ENCODE results near the gene SFRP2.

- PRO-cap: no peak
These were observed 57.8 kb downstream of the TMEM131L start for GRCh38 chr4:153523895-153524483.

DNA sequence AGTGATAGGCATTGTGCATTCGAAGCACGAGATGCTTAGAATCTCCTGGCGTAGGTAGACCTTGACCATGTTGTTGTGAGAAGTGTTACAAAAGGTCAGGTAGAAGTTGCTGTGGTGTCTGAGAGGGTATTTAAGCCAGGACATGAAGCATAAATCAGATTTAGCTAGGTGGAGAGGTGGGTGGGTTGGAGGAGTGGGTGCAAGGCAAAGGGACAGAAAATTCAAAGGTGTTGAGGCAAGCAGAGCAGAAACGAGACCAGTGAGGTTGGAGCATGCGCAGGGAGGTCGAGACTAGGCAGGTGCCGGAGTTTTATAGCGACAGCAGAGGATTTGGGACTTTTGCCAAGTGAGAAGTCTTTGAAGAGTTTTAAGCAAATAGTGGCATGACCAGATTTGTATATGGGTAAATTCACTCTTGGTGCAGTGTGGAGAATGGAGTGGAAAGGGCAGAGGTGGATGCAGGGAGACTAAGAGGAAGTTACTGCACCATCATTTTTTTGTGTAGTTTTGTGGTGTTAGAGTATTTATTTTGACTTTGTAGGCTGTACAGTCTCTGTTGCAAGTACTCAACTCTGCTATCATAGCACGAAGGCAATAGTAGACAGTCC, 107.0 kb upstream of the TLR2 start:
- PRO-cap: no peak

DNA sequence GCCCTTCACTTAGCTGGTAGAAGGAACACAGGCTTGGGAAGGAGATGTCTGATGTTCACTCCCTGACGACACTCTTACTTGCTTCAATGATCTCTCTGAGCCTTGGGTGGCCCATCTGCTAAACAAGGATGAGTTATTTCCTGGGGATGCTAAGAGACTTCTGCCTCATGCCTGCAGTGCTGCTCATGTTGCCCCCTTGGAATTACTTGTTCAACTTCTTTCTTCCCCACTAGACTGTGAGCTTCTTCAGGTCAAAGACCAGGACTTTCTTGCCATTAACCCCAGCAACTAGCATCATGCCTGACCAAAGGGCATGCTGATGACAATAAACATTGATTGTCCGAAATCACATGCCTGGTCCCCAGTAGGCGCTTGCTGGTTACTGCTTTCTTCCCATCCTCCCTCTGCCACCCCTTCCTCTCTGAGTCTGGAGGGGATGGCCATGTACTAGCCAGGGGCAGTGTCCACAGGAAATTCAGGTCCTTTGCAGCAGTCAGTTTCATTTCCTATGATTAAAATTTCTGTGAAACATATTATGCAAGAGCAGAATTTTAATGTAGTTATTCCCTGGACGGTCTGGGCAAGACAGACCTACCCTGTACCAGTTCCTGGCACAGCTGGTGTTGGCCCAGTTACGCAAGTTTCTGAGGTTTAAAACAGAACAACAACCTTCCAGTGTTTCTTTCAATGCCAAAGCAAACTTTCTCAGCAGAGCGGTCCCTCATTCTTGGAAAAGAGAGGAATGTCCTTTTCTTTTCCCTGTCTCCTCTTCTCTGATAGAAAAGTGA, 28.3 kb upstream of the TLR2 start:
- PRO-cap: bidirectional peak, plus-strand start at position 693 of the sequence, minus-strand start at position 406 of the sequence

GRCh38 chr4:153781386-153781782, 7.5 kb downstream of the SFRP2 start:
- PRO-cap: no peak

GRCh38 chr4:153787946-153788345, 937 bp downstream of the SFRP2 start:
- PRO-cap: no peak

- PRO-cap: bidirectional peak, plus-strand start at chr4:153789186, minus-strand start at chr4:153789067
These were observed at the start of gene SFRP2 for GRCh38 chr4:153788346-153789406. SFRP2 (minus strand) TSS chr4:153789083.

- PRO-cap: no peak
These were observed 22.8 kb downstream of the MAP9 start for GRCh38 chr4:155353800-155354491.

- PRO-cap: no peak
These were observed 118.9 kb upstream of the MAP9 start for GRCh38 chr4:155495749-155495984.

- PRO-cap: no peak
These were observed 134.1 kb downstream of the PDGFC start for GRCh38 chr4:156837501-156837887.

- PRO-cap: bidirectional peak, plus-strand start at chr4:157824339, minus-strand start at chr4:157824197
These were observed 348.9 kb downstream of the GASK1B start for GRCh38 chr4:157823667-157824559.

- PRO-cap: unidirectional peak, plus-strand start at chr4:158671295; bidirectional peak, plus-strand start at chr4:158671358, minus-strand start at chr4:158671320
These were observed 701 bp downstream of the C4orf46 start for GRCh38 chr4:158670615-158671756.

GRCh38 chr4:158705997-158706511, 17.1 kb downstream of the PPID start:
- PRO-cap: no peak

- PRO-cap: no peak
These were observed 13.9 kb downstream of the FNIP2 start for GRCh38 chr4:158782538-158783396.

GRCh38 chr4:158802780-158803696, 34.2 kb downstream of the FNIP2 start:
- PRO-cap: no peak

DNA sequence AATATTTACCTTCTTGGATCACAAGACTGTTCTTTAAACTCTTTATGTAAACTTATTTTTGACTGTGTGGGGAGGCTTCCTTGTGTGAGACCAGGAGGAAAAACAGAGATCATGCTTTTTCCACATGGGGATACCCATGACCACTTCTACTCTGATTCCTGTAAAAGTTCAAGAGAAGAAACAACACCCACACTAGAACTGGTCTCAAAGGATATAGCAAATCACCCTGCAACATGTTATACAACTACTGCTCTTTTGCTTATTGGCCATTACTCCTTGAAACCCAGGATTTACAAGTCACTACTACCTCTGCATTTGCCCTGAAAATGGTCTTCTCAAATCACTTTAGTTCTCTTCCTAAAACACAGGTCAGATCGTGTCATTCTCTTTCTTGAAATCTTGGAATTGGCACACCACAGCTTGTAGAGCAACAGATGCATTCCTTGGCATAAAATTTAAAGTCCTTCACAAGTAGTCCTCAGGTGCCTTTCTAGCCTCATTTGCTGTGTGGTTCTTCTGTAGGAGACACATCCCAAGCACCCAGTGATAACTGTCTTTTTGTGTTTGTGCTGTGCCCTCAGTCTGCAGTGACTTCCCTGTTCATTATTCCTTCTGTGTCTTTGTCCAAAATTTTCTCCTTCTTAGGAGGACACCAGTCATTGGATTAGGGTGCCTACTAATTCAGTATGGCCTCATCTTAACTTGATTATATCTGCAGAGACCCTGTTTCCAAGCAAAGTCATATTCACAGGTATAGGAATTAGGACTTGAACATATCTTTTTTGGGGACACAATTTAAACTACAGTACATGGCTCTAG, 51.5 kb downstream of the FNIP2 start:
- PRO-cap: no peak

- PRO-cap: no peak
These were observed 52.8 kb downstream of the FNIP2 start for GRCh38 chr4:158821684-158821962.

DNA sequence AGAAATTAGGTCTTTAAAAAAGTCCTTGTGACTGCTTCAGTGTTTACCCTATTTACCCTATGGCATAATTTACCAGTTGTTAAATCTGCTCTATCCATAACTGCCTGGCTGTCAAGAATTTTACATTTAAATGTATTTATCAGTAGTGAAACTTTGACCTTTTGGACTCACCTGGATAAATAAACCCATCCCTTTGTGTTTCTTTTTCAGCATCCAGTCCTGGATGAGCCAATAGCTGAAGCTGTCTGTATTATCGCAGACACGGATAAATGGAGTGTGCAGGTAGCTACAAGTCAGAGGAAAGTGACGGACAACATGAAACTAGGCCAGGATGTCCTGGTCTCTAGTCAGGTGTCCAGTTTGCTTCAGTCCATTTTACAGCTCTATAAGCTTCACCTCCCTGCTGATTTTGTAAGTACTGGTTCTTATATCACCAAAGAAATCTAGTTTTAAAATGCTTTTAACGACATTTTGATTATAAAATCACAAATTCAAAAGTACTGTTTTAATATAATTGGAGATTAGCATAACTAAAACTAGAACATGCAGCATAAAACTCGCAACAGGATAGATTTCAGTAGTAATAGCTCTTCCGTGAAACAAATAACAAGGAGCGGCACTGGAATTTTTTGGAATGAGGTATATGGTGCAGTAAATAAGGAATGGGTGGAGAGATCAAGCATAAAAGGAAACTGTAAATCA, 122.6 kb downstream of the FNIP2 start:
- PRO-cap: no peak

- PRO-cap: no peak
These were observed 127.2 kb downstream of the FNIP2 start for GRCh38 chr4:158896059-158896450.

GRCh38 chr4:159227762-159228475, 125.0 kb downstream of the RAPGEF2 start:
- PRO-cap: no peak

- PRO-cap: no peak
These were observed 166.2 kb downstream of the RAPGEF2 start for GRCh38 chr4:159269089-159269562.